ENCODE data around the genes SLCO6A1, GIN1, MACIR and FER.

DNA sequence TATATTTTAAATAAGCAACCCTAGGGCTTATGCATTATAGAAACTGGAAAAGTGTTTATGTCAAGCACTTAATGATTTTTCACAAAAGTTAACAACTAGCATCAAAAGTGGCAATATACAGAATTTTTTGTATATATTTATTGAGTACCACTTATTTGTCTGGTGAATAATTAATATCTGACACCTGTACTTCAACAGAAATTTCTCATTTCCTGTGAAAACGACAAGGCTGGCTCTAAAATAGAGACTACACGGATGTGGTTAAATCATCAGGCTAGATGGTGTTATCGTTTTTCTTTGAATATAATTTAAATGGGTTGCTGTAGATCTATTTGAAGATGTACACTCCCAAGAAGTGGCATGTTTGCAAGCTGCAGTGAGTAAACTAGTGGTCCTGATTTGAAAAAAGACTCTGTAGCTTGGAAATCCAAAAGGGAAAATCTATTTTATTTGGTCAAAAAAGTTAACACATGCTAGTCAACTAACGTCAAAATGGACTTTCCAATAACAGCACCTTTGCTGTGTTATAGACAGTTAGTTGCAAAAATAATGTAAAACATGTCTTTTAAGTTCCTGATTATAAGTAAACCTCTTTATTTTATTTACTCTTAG is 13.9 kb downstream of the ST8SIA4 start:
- PRO-cap, result no peak

GRCh38 chr5:102130860-102131370 is 165.2 kb downstream of the SLCO4C1 start:
- PRO-cap, result no peak

DNA sequence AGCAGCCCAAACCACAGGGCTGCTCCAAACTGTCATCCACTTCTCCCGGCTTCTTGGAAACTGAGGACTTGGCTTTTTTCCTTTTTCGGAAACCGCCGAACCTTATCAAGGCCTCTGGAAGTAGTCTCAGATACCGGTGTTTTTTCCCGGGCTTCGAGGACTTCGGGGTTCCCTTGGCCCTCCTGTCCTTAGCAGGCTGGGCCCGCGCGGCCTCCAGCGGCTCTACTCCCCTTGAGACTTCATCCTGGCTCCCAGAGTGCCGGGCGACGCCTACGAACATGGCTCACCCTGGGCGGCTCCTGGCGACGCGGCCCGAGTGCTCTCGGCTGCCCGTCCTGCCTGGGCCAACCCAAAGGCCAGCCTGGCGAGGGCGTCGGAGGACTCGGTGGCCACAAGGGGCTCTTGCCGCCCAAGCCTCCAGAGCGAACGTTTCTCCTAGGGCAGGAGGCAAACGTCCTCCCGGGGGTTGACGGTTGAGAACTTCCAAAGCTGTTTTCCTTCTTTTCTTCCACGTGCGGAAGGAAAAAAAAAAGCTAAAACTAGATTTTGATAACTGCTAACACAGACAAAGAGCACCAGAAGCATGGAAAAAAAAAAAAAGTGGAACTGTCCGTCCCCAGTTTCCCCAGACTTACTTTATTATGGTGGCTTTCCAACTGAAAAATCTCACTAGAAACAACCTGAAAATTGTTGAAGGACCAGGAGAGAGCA is at the start of gene SLCO6A1:
TSS of gene SLCO6A1 (minus strand) at position 437 of the 711 bp plus-strand sequence.
- PRO-cap, result no peak

DNA sequence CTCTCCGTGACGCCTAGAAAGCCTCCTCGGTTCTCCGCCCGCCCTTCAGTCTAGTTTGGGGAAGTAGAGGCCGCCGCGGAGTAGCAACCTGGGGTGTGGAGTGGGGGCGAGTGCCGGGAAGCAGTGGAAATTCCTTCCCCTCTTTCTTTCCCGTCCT is 514 bp downstream of the PAM start:
- PRO-cap, result no peak

- PRO-cap, result no peak
Measured at GRCh38 chr5:102950513-102951005, 169.4 kb downstream of the GIN1 start.

- PRO-cap, result no peak
Measured at GRCh38 chr5:103007124-103007903, 112.6 kb downstream of the GIN1 start.

DNA sequence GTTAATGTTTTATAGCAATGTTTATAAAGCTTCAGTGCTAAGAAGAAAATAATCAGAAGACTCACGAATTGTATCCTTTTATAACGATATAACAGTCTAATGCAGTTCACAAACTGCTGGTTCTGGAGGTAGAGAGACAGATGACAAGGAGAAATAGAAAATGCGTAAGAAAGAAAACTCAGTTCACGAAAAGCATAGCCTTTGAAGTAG is 1.6 kb downstream of the GIN1 start:
- PRO-cap, result no peak

DNA sequence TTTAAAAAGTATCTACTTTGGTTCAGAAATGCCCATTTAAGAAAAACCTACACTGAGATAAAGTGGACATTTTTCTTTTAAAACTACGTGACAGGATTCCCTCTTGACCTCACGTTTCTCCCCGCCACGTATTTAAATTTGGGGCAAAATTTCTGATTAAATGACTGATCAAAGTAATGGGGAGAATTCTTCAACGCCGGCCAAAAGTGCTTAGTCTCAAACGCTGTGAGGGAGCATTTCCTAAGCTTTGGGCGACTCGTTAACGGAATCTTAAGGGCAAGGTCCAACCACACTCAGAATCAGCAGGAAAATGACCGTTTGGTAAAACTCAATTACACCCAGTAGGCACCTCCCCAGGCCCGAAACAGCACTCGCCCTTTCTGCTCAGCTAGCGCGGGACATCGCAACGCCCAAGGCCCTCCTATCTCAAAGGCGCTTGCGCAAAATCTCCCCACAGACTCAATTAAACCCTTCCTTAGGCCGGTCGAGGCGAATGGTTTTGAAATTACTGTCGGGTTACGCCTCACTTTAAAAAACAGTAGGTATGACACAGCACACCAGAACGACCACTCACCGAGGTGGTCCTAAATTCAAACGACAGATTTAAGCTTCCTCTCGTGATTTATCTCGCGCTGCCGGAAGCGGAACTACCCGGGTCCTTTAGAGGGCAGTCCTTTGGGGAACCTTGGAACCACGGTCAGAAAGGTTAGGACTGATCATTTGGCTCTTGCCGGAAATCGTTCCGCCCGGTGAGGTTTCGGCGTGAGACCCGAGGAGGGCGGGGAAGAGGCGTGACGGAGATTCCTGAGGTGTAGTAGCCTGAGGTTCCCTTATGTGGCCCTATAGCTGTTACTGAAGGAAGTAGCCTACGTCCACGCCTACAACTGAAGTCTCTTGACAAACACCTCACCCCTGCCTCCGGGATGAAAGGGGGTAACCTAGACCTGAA is at the start of gene GIN1:
TSS of gene GIN1 (minus strand) at position 649 of the 949 bp plus-strand sequence.
- PRO-cap, result no peak

GRCh38 chr5:103258189-103258883 is at the start of gene MACIR:
Gene MACIR, plus strand, starts transcription at chr5:103258763.
- PRO-cap, result bidirectional peak, plus-strand start at chr5:103258766, minus-strand start at chr5:103258446

GRCh38 chr5:103259154-103260089 is 859 bp downstream of the MACIR start:
- PRO-cap, result unidirectional peak, minus-strand start at chr5:103259453

DNA sequence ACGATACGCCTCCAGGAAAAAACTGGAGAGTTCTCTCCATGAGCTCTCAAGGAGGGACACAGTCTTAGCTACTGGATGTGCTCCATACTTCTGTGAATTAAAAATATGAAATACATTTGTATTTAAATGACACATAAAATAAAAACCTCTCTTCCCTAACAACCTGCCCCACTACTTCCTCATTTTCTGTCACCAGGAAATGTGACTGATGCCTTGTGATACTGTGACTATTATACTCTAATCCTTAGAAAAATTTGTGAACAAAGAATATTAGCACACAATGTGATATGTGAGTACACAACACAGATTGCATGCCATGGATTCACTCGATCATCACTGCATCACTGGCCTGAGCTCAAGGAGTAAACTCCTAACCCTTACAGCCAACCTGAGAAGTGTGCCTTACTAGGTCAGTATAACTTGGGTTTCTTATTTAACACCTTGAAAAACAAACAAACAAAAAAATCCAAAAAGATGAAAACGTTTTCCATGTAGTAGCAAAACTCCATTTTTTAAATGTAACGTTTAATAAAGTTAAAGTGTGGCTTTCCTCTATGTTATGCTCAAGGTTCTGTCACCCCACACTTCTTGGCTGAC is 280.9 kb downstream of the EFNA5 start:
- PRO-cap, result no peak

DNA sequence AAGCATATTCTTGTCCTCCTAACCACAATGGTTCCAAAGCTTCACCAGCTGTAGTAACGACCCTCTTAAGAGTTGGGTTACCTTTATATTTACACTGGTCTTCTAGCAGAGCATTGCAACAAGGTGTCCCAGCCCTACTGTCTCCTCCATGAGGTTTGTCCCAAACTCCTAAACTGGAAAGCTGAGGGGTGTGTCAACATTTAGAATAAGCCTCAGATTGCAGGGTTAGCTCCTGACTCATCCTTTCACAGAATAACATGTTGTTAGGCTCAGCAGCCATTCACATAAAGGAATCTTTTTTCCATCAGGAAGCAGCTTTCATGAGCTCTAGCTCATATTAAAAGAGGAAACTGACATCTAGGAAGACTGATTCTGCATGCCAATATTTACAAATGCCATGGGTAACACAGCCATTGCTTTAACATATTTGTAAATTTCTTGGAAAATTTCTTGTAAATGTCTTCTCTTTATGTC is 238.7 kb downstream of the EFNA5 start:
- PRO-cap, result no peak

GRCh38 chr5:107486873-107487509 is 183.7 kb downstream of the EFNA5 start:
- PRO-cap, result no peak

DNA sequence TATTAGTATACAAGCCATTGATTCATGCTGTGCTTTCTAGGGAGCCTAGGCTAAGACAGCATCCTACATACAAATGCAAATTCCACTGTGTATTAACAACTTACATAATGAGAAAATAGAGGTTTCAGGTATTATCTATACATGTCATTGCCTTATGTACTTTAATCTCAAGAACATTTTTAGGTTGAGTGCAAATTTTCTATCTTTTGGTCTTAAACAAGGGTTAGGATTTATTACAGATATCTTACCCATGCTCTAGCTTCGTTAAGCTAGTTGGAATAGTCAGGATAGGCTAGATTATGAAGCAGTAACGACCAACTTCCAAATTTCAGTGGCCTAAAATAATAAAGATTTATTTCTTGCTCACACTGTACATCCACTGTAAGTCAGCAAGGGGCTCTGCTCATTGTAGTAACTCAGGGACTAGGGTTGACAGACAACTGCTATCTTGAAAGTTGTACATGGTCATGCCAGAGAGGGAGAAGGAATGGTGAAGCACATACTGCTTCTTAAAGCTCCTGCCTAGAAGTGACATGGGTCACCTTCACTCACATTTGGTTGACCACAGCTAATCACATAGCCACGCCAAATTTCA is 140.8 kb downstream of the EFNA5 start:
- PRO-cap, result no peak

DNA sequence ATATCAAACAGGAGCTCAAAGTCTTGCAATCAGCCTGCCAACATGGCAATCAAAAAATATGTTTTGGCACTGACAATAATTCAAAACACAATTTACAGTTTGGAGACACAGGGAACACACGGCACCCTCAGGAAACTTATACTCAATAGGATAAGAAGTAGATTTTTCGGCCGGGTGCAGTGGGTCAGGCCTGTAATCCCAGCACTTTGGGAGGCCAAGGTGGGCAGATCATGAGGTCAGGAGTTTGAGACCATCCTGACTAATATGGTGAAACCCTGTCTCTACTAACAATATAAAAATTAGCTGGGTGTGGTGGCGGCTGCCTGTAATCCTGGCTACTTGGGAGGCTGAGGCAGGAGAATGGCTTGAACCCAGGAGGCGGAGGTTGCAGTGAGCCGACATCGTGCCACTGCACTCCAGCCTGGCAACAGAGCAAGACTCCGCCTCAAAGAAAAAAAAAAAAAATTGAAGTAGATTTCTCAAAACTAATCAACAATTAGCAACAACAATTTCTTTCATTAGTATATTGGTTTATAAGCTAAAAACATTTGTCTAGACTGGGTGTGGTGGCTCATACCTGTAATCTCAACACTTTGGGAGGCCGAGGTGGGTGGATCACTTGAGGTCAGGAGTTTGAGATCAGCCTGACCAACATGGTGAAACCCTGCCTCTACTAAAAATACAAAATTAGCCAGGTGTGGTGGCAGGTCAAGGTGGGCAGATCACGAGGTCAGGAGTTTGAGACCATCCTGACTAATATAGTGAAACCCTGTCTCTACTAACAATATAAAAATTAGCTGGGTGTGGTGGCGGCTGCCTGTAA is 133.9 kb downstream of the EFNA5 start:
- PRO-cap, result no peak

DNA sequence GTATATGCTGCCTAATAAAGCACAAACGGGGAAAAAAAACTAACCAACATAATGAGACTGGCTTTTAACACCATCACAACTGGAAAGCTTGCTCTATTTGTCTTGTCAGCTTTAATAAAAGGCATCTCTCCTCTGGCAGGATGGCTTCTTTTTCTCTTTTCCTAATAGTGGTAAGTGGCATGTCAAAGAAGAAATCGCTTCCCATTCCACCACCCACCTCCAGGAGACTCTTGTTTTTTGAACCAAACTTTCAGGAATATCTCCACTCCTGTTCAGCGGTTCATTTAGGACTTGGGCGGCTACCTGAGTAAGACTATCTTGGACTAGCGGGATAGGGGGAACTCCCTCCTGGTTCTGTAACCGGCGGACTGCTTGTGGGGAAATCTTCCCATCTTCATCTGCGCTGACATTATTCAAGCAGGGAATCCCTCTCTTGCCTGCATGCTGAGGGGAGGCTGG is 2.0 kb downstream of the EFNA5 start:
- PRO-cap, result no peak

GRCh38 chr5:107672872-107673336 is 2.2 kb upstream of the EFNA5 start:
- PRO-cap, result no peak

- PRO-cap, result no peak
Measured at GRCh38 chr5:108378279-108378857, 3.5 kb downstream of the FBXL17 start.

- PRO-cap, result unidirectional peak, plus-strand start at chr5:108747902
Measured at GRCh38 chr5:108747541-108748141, at the start of gene FER. Gene FER, plus strand, starts transcription at chr5:108747897.

GRCh38 chr5:109318632-109319309 is 91.0 kb downstream of the PJA2 start:
- PRO-cap, result no peak